Metastatic Breast Carcinoma in the Brain (tissue), 10 donors: Measurements from ENCODE around the genes ACSS1 and VSX1.

DNA sequence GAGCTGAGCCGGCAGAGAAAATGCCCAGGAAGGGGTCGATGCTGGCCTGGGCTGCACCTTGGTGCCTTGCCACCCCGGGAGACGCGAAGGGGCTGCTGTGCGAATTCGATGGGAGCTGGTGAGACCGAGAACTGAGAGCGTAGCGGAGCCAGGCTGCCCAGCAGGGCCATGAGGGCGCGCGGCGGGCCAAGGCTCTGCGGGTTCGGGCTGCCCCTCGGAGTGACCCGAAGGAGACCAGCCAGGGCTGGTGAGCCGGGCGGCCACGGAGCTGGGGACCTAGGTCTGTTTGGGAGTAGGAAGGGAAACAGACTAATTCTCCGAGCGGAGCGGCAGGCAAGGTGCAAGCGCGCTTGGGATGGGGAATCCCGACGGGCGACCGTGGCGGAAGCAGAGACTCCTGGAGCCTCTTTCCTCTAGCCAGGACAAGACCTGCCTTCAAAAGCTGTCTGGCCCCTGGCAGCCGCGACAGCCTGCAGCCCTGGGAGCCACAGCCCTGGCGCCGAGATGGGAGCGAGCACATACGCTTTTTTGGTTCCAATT lies 628 bp downstream of the SYNDIG1 start:
- PRO-cap, 10 experiments = no peak in any of the 10 experiments

DNA sequence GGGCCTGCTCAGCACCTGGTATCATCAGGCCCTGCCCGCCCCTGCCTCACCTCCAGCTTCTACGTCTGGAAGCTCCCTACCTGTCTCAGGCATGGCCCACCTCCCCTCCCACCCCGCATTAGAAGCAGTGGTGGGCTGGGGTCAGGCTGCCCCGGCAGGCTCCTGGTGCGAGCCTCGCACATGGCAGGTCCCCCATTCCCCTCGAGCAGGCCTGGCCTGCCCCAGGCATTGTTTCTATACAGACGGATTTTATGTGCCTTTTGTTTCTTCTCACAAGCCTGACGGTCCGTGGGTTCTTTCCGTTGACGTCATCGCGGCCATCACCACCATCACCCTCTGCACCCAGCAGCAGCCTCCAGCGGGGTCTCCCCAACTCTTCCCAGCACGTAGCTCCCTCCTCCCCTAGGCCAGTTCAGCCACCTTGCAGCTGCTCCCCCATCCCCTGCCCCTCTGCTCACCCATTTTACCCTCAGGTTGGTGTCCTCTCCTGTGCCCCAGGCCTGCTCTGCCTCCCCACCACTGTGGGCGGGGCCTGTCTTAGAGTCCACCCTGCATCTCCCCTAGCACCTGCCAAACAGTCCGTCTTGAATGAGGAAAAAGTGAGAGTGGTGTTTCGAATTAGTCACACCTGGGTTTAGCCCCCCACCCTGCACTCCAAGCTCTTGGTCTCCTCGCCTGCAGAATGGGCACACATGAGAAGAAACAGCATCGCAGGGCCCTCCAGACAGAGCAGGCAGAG lies 4.7 kb downstream of the CST7 start:
- PRO-cap, 10 experiments = peak in 1 of 10 experiments; most common minus-strand start position 223 of the sequence (in 1)

GRCh38 chr20:24964257-24964860 lies 15.3 kb downstream of the CST7 start:
- PRO-cap, 10 experiments = no peak in any of the 10 experiments

DNA sequence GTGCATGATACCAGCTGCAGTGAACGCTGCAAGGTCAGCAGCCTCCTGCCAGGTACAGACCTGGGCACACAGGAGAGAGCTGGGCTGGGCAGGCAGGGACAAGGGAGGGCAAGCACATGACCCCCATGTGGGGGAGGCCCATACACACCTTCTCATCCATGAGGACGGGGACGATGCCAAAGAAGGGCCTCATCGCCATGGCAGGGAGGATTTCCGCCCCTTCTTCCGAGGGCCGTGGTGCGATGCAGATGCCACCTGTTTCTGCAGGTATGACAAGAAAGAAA lies 21.2 kb upstream of the APMAP start:
- PRO-cap, 10 experiments = no peak in any of the 10 experiments

- PRO-cap, 10 experiments = no peak in any of the 10 experiments
Measured at GRCh38 chr20:25037596-25038180, 20.3 kb downstream of the ACSS1 start.

DNA sequence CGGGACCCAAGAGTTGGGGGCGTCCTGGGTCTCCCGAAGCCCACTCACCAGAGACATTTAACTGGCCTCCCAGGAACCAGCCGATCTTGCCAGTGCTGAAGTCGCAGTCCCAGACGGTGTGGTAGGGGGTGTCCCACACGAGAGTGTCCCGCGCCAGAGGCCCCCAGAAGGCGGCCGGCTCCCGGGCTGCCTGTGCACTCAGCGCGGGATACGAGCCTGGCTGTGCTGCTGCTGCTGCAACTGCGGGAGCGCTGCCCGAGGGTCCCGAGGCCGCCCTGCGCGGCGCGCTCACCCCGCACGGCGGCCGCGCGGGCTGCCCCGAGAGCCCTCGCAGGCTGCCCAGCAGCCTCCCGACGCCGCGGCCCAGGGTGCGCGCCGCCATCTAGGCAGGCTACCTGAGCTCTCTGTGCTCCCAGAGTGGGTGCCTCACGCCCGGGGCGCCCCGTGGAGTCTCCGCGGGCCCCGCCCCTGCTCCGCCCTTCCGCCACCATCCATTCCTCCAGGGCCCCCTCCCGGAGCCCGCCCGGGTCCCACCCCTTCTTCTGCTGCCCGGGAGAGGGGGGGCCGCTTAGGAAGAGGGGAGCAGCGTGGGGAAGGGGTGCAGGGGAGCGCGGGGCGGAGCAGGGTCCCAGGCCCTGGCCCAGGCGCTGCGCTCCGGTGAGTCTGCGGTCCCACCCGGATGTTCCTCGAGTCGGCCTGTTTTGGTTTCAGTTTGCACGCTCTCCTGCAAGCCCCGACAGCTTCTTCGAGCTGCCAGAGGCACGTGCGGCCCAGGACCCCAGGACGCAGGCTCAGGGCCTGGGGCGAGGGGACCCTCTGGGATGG lies at the start of gene ACSS1:
Gene ACSS1 (minus strand): TSS at position 419 of the 825 bp plus-strand sequence.
- PRO-cap, 10 experiments = peak in 8 of 10 experiments; most common plus-strand start position 555 of the sequence (in 4); most common minus-strand start position 419 of the sequence (in 4)

DNA sequence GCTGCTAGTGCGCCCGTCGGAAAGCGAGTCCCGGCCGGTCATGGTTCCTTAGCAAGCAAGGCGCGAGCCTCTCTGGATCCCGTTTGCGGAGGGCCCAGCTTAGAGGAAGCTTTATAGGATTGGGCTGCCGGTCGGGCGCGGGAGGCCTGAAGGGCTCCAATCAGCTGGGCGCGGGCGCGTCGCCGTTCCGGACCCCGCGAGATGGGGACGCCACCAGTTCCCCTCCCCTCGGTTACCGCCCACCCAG lies at the start of gene VSX1:
Gene VSX1 (minus strand): TSS at position 87 of the 247 bp plus-strand sequence.
- PRO-cap, 10 experiments = no peak in any of the 10 experiments

DNA sequence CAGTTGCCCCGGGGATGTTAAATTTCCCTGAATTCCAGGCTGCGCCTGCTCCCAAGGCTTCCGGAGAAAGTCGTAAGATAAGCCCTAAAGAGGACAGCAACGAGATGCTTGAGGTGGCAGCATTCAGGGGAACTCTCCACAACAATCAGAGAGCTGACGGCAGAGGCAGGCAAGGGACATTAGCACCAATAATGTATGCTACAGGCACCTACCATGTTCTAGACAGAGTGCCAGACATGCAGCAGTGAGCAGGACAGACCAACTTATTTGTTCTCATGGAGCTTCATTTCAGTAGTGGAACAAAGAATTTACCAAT lies 3.5 kb upstream of the ENTPD6 start:
- PRO-cap, 10 experiments = no peak in any of the 10 experiments

DNA sequence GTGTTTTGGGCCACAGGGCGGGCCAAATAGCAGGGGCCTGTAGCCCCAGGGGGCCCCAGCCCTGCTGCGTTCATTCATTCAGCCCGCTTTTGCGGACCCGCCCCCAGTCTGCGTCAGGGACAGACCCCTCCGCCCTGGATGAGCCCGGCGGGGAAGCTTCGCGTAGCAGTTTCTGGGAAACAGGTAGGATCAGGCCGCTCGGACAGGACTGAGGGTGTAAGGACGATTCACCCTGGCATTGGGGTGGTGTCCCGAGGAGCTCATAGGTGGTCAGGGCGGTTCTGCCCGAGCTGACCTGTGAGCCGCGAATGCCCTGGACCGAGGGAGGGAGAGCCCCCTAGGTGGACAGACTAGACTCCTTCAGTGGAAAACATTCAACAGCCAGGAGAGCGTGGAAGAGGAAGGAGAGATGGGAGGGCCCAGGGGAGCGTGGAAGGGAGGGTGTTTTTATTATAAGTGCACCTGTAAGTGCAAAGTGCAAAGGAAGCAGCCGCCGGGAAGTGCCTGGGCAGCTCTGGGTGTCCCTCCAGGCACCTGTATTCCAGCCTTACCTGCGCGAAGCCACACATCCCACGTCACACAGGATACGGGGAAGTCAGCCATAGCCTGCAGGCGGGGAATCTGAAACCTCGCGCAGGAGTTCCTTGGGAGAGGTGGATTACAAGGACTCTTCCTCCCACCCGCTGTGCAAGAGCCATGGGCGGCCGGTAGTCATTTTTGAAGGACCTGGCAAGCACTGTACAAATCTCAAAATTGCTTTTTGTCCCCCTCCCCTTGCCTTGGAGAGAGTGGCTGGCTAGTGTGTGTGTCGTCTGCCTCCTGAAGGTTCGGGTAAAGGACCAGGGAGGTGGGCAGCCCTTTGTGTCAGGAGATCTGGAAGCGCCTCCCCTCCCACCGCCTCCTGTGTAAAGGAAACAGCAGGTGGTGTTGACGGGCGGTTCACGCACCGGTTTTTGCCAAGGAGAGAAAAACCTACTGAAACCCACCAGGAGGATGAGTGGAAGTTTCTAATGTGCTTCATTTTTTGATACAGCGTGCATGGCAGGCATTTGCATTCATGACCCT lies 892 bp downstream of the ENTPD6 start:
- PRO-cap, 10 experiments = peak in 7 of 10 experiments; most common plus-strand start position 373 of the sequence (in 5); most common minus-strand start position 833 of the sequence (in 7)

GRCh38 chr20:25221592-25222540 lies 26.0 kb upstream of the PYGB start:
- PRO-cap, 10 experiments = no peak in any of the 10 experiments

- PRO-cap, 10 experiments = no peak in any of the 10 experiments
Measured at GRCh38 chr20:25253081-25253617, 5.3 kb downstream of the PYGB start.

- PRO-cap, 10 experiments = peak in 1 of 10 experiments; most common minus-strand start chr20:25295504 (in 1)
Measured at GRCh38 chr20:25295247-25296176, 47.6 kb downstream of the PYGB start.

DNA sequence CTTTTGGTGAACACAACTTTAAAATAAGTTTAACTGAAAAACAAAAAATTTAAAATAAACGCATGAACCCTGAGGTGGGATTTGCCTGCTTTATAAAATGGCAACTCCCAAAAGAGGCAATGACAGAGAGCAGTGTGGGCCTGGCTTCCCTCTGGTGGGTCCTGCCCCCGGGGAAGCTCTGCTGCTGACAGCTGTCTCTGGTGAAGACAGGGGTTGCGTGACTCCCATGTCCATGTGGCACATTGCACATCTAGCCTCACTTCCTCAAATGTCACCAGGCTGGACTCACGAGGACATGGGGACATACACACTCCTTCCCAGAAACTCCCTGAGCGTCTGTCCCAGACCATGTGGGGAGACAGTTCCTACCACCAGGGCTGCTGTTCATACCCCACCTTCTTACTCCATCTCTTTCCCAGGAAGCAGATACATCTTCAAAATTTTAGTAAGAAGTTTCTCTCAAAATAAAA lies 66.2 kb downstream of the ABHD12 start:
- PRO-cap, 10 experiments = no peak in any of the 10 experiments

GRCh38 chr20:25360873-25361418 lies 29.7 kb downstream of the ABHD12 start:
- PRO-cap, 10 experiments = no peak in any of the 10 experiments

DNA sequence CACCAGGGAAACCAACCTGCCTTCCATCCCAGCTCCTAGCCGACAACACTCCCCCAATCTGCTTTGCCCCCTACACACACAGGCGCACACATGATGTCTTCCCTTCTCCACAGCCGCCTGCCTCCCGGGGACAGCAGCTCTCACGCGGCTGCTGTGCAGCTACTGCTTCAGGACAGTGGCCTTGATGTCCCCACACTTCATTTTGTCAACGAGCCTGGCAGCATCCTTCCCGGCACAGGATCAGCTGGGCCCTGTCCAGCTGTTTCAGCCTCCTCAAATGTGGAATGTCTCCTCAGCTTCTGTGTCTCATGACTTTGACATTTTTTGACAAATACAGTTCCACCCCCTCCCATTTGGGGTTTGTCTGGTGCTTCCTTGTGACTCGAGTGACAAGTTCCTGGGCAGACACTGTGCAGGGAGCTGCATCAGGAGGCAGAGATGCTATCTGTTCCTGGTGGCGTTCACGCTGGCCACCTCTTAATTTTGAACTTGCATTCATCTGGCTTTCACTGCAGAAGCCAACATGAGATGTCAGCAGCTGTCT lies 57.1 kb downstream of the GINS1 start:
- PRO-cap, 10 experiments = no peak in any of the 10 experiments

DNA sequence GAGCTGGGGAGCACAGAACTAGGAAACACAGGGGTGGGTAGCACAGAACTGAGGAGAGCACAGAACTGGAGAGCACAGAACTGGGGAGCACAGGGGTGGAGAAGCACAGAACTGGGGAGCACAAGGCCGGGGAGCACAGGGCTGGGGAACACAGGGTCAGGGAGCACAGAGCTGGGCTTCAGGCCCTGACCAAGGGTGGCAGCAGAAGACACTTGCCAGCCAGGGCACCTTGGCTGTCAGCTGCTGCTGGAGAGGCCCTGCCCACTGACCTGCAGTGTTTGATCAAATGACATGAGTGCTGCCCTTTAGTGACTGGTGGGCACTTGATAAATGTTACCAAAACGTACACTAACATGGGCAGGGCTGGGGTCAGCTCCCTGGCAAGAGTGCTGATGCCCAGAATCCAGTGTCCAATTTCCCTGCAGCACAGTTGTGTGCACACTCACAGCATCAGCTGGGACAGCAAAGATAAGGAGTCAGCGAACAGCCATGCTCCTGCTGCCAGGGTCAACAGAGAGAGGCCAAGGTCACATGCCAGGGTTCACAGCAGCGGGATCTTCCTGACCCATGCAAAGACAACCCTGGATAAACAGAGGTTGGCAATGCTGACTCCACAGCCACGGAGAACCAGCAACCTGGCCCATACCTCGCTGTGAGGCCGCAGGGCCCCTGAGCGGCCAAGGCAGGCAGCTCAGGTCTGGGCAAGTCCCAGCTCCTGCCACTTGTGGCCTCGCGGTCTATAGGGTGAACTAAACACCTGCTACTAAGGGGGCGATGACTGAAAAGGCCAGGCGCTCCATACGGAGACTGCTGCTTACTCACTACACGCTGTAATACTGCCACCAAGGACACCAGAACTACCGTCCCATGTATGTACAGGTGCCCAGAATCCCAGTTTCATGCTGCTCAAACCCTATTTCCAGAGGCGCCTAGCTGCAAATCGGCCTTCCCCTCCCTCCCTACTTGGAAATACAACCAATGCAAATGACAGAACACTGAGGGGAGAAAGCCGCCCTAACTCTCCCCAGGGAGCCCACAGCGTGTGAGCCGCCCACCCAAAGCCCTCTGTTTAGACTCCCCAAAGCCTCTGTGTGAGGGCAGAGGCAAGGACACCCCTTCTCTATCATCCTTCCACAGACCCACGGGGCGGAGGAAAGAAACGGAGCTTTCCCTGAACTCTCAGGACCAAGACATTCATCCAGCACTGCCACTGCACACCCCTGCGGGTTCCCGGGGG lies 46.2 kb downstream of the NINL start:
- PRO-cap, 10 experiments = no peak in any of the 10 experiments

GRCh38 chr20:25675431-25676454 lies 20.9 kb downstream of the ZNF337 start:
- PRO-cap, 10 experiments = no peak in any of the 10 experiments

DNA sequence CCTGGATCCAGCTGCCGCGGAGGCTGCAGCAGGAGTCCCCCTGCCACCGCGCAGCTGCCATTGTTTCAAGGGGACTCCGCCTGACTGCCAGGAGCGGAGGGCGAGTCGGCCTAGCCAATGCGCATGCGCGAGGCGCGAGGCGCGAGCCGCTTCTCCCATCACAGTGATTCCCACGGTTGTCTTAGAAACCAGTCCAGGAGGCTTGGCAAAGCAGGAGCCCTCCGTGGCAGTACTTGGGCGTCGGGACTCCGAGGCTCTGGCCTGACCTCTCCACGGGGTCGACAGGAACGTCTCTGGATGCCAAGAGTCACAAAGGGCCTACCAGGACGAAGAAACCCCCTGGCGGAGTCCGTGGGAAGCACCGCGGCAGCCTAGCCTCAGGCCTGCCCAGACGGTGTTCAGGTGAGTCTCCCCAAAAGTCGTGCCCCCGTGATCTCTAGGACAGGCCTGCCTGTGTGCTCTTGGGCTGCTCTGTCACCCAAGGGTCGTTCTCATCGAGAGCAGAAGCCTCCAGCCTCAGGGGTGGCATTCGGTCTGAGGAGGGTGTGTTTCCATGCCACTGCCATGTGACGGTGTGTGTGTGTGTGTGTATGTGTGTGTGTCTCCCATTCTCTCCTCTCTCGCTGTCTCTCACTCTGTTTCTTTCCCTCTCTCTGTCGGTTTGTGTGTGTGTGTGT lies 290.7 kb upstream of the ZNF337 start:
- PRO-cap, 10 experiments = no peak in any of the 10 experiments

- PRO-cap, 10 experiments = peak in 1 of 10 experiments; most common plus-strand start chr20:29787627 (in 1)
Measured at GRCh38 chr20:29787400-29787679, 1470.1 kb upstream of the DEFB115 start.

- PRO-cap, 10 experiments = no peak in any of the 10 experiments
Measured at GRCh38 chr20:30376488-30376709, 881.1 kb upstream of the DEFB115 start.